H4 (cell line): ENCODE data around the gene DPYSL4.

- RAMPAGE, long total RNA: no peak
Observed at GRCh38 chr10:130631514-130631930, 495.3 kb downstream of the GLRX3 start.

DNA sequence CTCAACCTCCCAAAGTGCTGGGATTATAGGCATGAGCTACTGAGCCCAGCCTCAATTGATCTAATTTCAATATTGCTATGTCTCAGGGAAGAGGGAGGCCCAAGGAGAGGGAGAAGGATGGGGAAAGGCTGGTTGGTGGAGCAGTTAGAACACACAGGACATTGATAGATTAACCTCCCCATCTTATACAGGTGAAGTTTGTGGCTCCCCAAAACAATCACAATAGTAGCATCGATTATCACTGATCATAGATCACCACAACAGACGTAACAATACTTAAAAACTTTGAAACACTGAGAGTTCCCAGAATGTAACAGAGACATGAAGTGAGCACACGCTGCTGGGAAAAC is 42.1 kb downstream of the TCERG1L start:
- RAMPAGE, long total RNA: no peak

DNA sequence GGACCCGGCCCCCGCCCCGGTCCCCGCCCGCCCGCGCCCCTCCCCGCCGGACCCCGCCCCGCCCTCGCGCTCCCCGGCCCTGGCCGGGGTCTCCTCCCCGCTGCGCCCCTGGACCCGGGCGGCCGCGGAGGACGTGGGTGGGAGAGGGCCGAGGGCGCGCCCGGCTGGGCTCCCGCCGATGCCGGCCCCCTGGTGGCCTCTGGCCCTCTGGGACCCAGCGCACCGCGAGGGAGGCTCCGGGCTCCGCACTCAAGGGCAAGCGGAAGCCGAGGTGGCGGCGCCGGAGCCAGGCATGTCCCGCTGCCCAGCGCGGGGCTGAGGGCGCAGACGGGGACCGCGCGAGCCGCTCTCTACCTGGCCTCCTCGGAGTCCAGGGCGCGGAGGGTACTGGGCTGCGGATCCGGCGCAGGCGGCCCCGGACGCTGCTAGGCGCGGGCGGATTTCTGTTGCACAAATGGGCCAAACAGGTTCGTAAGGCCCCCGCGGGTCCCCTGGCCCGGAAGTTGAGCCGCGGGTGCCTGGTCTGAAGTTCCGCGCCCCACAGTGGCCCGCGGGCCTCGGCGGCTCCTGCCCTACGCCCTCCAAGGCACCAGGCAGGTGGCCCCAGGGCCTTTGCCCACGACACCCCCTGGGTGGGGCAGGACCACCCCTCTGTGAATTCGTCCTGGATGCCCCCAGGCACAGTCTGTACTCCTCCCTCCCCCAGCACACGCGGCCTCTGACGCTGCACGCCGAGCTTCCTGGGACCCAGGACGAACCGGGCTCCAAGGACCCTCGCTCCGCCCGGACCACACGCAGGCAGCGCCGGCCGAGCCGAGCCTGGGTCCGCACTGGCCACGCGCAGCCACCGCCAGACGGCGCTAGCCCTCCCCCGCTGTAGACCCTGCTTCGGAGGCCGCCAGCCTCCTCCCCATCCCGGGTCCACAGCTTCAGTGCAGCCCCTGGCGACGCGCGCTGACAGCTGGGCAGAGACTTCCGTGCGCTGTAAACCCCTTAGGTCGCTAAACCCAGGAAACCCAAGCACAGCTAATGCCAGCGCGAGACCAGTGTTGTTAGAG is 616 bp upstream of the TCERG1L start:
- RAMPAGE, long total RNA: no peak

DNA sequence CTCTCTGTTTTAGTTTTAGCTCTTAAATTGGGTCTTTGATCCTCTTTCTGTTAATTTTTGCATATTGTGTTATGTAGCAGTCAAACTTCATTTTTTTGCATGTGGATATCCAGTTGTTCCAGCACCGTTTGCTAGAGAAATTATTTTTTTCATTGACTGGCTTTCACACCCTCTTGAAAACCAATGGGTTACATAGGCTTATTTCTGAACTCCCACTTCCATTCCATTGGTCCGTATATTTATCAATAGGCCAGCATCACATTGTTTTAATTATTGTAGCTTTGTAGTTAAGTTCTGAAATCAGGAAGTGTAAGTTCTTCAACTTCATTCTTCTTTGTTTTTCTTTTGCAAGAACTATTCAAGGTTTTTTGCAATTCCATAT is 274.2 kb upstream of the PPP2R2D start:
- RAMPAGE, long total RNA: no peak

- RAMPAGE, long total RNA: no peak
Observed at GRCh38 chr10:131901358-131902183, 763 bp downstream of the PPP2R2D start.

- RAMPAGE, long total RNA: no peak
Observed at GRCh38 chr10:131907670-131908178, 6.9 kb downstream of the PPP2R2D start.

- RAMPAGE, long total RNA: no peak
Observed at GRCh38 chr10:131909795-131910422, 9.1 kb downstream of the PPP2R2D start.

DNA sequence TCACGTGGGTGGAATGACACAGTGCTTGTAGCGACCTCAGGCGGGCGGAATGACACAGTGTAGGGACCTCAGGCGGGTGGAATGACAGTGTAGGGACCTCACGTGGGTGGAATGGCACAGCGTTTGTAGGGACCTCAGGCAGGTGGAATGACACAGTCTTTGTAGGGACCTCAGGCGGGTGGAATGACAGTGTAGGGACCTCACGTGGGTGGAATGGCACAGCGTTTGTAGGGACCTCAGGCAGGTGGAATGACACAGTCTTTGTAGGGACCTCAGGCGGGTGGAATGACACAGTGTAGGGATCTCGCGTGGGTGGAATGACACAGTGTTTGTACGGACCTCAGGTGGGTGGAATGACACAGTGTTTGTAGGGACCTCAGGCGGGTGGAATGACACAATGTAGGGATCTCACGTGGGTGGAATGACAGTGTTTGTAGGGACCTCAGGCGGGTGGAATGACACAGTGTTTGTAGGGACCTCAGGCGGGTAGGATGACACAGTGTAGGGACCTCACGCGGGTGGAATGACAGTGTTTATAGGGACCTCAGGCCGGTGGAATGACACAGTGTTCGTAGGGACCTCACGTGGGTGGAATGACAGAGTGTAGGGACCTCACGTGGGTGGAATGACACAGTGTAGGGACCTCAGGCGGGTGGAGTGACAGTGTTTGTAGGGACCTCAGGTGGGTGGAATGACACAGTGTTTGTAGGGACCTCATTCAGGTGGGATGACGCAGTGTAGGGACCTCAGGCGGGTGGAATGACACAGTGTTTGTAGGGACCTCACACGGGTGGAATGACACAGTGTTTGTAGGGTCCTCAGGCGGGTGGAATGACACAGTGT is 18.6 kb downstream of the PPP2R2D start:
- RAMPAGE, long total RNA: no peak

DNA sequence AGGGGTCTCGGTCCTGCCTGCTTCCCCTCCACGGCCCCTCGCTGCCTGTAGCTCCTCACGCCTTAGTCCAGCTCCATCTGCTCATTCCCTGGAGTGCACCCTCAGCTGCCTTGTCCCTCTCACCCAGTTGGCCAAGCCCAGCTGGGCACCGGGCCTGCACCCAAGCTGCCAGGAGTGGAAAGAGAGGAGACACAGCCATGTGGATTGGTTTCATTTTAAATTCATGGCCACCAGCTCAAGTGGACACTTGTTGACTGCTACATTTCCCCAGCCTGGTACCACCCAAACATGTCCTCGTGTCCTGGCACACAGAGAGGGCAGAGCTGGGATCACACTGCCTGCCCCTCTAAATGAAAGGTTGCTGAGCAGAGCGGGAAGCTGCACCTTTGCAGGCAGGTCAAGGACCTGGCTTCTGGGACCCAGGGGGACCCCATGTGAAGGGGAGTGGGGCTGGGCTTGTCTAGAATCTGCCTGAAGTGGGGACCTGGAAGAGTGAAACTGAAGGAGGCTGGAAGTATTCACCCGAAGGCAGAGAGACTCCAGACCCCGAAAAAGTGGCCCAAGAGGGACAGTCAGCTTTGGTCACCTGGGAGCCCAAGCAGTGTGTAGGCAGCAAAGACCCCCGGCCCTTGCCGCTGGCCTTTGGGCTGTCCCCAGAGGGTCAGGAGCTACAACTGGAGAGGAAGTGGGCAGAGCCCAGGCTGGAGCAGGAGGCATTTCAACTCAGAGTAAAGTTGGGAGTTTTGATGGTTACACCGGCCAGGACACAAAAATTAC is 15.0 kb upstream of the BNIP3 start:
- RAMPAGE, long total RNA: no peak

GRCh38 chr10:132035875-132036868 is 29.6 kb upstream of the JAKMIP3 start:
- RAMPAGE, long total RNA: no peak

DNA sequence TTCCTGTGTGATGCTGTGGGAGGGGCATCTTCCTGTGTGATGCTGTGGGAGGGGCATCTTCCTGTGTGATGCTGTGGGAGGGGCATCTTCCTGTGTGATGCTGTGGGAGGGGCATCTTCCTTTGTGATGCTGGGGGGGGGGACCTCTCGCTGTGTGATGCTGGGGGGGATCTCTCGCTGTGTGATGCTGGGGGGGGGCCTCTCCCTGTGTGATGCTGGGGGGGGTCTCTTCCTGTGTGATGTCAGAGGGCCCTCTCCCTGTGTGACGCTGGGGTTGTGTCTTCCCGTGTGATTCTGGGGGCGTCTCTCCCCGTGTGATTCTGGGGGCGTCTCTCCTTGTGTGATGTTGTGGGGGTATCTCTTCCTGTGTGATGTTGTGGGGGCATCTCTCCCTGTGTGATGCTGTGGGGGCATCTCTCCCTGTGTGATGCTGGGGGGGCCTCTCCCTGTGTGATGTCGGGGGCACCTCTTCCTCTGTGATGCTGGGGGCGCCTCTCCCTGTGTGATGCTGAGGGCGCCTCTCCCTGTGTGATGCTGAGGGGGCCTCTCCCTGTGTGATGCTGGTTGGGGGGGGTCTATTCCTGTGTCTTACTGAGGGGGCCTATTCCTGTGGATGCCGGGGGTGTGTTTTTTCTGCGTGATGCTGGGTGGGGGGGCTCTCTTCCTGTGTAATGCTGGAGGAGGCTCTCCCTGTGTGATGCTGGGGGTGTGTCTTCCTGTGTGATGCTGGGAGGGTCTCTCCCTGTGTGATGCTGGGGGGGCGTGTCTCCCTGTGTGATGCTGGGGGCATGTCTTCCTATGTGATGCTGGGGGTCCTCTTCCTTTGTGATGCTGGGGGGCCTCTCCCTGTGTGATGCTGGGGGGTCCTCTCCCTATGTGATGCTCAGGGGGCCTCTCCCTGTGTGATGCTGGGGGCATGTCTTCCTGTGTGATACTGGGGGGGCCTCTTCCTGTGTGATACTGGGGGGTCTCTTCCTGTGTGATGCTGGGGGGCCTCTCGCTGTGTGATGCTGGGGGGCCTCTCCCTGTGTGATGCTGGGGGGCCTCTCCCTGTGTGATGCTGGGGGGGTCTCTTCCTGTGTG is 27.6 kb upstream of the DPYSL4 start:
- RAMPAGE, long total RNA: no peak

DNA sequence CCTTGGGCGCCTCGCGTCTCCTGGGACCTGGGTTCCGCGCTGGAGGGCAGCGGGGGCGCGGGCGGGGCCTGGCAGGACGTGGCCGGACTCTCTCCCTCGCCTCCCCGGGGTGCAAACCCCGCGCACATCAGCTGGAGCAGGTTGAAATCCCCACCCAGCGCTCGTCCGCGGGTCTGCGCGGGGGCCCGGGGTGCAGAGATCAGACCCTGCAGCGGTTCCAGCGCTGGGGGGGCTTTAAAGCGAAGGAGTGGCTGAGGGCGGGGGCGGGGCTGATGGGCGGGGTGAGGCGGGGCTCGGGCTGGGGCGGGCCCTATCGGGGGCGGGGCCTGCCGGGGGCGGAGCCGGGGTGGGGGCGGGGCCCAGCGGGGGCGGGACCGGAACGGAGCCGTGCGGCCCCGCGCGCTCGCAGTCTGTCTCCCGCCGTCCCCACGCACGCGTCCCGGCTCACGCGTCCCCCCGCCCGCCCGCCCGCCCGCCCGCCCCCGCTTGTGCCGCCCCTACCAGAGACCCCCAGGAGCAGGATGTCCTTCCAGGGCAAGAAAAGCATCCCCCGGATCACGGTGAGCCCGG is at the start of gene DPYSL4:
DPYSL4 (plus strand) TSS at position 406 of the 570 bp plus-strand sequence.
- RAMPAGE, long total RNA: no peak

DNA sequence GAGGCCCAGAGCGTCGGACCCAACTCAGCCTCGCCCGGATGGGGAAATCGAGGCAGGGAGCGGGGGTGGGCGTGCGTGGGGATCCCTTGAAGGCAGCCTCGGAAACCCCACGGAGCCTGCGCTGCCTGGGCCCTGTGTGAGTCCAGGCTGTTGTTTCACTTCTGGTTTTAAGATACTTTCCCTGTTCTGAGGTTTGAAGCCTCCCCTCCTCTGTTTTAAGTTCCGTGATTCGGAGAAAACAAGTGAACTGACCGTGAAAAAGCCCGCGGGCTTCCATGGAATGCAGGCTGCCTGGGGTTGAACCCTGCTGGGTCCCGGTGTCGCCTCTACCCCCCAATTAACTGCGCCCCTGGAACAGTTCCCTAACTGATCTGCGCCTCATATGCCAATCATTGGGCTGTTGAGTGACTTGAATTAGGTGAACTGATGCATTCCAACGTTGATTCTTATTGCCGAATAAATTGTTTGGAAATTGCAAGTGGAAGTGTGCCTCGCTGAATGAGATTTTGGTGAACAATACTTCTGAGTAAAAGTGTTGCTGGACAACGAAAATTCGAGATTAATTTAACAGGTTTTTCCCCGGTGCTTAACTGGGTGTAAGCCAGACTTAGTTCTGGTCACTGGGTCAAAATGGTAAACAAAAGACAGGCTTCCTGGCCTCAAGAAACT is 542 bp downstream of the LRRC27 start:
- RAMPAGE, long total RNA: no peak

DNA sequence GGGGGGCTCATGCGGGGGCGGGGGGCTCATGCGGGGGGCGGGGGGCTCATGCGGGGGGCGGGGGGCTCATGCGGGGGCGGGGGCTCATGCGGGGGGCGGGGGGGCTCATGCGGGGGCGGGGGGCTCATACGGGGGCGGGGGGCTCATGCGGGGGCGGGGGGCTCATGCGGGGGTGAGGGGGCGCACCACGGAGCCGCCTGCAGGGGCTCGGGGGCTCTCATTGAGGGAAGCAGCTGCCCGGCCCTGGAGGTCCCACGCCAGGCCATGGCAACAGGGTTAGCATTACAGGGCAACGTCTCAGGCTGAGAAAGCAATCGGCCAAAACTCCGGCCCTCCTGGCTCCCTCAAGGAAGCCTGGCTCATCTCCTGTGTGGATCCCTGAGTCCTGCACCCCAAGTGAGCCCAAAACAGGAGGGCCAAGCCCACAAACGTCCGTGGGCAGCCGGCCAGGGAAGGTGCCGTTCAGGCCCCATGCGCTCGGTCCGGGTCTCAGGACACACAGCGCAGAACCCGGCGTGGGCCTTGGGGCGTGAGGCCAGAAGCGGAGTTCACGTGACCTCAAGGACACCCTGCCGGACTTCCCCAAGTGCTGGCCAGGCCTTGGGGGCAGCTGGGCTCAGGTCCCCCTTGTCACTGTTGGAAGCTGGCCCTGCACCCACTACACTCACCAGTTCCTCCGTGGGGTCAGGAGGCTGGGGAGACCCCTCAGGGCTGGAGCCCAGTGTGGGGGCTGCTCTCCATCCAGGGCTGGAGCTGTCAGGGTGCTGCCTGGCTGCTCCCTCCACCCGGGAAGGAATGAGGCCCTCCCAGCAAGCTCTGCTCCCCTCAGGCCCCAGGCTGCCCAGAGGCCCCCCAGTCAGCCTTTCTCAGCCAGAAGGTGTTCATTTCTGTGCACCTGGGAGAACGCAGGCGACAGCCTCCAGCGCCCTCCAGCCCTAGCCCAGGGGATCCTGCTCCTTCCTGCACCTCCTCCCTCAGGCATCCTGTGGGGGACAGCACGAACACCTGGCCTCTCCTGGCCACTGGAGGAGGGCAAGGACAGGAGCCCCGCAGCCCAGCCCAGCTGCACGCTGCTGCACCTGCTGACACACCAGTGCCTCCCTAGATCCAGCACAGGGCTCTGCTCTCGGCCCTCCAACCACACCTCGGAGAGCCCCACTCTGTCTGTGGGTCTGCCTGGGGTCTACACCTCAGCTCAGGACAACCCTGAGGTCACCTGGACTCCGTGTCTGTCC is 7.9 kb upstream of the PWWP2B start:
- RAMPAGE, long total RNA: no peak

DNA sequence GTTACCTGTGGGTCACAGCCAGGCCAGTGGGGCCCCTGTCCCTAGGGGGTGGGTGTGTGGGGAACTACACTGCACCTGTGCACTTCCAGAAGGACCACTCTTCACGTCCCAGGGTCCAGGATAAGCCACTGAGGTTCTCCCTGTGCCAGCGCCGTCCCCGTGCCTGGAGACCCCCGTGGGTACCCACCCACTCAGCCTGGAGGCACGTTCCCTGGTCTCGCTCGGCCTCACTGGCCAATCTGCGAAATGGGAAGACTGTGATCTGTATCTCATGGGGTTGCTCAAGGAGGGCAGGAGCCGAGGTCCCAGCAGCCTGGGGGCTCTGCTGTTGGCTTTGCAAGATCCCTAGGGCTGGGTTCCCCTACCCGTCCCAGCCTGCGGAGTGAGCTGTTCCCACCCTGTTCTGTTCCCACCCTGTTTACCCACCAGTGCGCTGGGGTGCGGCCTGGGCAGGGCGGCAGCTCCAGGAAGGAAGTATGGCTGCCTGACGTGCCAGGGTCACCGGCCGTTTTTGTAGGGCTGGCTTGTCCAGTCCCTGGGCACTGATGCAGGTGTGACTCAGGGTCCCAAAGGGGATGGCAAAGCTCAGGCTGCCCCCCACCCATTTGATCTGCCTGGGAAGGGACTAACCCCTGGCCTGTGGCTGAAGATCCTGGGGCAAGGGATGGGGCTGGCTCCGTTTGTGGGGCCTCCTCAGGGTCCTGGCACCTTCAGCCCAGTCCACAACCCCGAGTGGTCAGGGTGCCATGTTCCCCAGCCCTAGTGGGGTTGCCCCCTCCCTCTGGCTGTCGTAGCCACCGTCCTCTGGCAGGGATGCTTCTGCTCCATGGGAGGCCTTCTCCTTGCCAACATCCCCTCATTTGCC is 4.8 kb downstream of the PWWP2B start:
- RAMPAGE, long total RNA: no peak

DNA sequence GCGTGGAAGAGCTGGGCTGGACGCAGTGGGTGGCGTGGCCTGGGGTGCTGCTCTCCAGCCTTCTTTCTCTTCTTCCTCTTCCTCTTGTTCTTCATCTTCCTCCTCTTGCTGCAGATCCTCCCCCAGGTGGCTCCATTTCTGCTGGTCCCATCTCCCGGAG is 23.2 kb downstream of the PWWP2B start:
- RAMPAGE, long total RNA: no peak

GRCh38 chr10:132420444-132421478 is 23.8 kb downstream of the PWWP2B start:
- RAMPAGE, long total RNA: no peak

- RAMPAGE, long total RNA: no peak
Observed at GRCh38 chr10:132421479-132422199, 24.6 kb downstream of the PWWP2B start.

DNA sequence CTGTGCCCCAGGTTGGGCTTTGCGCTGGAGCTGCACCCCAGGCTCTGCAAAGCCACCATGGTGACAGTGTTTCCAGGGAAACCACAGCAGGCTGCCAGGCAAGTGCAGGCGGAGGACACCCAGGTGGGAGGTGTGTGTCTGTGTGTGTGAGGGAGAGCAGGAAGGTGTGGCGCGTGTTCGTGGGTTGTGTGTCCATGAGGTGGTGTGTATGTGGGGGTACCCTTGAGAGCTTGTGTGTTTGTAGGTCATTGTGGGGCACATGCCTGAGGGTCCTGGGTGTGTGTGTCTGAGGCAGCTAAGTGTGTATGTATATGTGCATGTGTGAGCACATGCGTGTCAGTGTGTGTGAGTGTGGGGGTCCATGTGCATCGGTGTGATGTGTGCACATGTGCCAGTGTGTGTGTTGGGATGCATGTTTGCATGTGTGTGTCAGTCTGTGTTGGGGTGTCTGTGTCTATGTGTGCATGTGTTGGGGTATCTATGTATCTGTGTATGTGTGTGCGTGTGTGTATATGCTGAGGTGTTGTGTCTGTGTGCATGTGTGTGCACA is 33.1 kb downstream of the PWWP2B start:
- RAMPAGE, long total RNA: no peak

DNA sequence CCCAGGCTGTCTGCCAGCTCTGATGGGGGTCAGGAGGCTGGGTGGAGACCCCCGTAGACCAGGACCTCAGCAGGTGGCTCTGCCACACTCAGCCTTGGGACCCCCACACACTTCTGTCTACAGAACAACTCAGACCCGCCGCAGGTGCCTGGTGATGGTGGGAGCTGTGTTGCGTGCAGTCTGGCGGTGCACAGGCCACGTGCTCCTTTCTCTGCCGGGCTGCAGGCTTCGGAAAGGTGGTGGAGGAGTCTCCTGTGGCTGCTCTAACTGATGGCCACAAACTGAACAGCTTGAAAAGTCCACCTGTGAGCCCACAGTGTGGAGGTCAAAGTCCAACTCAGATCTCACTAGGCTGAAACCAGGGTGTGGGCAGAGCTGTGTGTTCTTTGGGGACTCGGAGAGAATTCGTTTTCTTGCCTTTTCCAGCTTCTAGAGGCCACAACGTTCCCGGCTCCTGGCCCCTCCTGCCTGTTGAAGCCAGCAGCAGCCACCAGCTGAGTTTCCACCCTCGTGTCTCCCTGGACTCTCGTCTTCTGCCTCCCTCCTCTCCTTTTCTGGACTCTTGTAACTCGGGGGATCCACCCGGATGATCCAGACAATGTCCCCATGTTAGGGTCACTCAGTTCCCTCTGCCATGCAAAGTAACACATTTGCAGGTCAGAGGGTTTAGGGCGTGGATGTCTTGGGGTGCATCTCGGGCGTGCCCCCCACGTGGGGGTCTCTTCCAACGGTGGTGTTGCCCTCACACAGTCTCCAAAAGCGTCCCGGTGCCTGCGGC is 62.6 kb downstream of the PWWP2B start:
- RAMPAGE, long total RNA: no peak